H7 (cell line): ENCODE measurements around a stretch of chr2.

- RAMPAGE, long total RNA: no peak
These were observed 5.7 kb downstream of the MEIS1 start for GRCh38 chr2:66440665-66441060.

DNA sequence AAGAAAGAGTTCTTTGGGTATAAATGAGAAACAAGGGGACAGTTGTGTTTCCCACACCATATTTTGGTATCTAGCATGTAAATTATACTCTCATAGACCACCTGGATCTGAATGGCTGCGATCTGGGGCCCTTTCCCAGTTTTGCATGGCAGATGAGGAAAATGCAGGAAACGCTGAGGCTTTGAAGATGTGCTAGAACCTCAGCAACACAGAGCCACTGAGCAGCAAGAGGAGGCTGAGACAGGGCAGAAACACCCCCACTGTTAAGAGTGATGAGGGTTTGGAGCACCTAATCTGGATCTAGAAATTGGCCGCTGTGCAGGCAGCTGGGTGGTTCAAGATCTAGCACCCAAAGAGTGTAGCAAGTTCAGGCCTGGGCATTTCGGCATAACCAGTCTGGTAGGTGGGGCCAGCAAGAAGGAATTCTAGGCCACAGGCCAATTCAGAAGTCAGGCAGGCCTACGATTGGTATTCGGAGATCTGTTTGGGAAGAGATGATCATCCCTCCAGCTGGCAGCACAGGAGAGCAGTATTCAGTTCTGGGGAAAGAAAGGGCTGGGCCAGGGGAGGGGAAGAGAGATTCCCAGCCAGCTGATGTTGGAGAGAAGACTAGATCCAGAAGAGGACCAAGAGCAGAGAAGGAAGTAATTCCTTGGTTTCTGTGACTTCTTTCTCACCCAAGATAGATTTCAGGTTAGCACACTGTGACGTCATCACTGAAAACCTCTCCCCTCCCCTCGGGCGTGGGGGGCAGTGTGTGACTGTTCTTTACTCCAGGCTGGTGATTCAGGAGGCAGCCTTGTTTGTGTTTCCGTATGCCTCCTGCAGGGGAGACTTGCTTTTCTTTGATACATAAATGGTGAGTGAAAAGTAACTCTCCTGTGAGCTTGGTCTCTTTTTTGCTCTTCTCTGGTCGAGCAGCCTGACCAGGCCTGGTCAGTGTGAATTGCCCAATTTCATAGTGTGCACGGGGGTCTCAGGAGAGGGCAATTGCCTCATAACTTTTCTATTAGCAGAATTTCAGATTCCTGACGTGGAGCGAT is 60.9 kb downstream of the MEIS1 start:
- RAMPAGE, long total RNA: no peak

DNA sequence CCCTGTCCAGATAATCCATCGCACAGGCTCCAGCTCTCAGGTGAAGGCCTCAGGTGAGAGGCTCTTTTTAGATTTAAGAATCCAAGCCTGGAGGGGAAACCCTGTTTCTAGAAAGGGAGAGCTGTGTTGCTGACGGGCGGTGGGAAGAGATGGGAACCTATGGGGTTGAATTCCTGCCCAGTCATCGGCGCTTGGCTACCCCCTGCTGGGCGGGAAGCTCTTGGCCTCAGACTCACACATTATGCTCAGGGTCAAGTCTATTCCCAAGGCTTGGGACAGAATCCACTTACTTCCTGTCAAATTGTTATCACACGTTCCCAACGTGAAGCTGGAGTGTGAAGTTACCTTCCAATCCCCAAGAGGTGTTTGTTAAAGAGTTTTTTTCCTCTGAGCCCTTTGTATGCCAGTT is 181.9 kb upstream of the ETAA1 start:
- RAMPAGE, long total RNA: no peak

- RAMPAGE, long total RNA: no peak
These were observed 66.7 kb downstream of the ETAA1 start for GRCh38 chr2:67463715-67464356.

DNA sequence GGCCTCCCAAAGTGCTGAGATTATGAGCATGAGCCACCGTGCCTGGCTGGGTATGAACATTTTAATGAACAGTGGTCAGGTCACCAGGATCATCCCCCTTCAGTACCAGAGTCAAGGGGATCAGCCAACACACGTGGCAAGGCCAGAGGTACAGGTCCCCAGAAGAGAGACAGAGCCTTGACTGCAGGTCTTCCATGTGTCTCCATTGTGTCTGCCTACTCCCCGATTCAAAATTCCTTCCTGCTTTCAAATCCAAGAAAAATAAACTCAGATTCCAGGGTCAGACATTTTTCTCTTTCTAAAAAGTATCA is 269.0 kb downstream of the ETAA1 start:
- RAMPAGE, long total RNA: no peak

GRCh38 chr2:67845895-67846908 is 216.6 kb downstream of the C1D start:
- RAMPAGE, long total RNA: no peak

GRCh38 chr2:68272459-68273038 is 20.2 kb upstream of the PPP3R1 start:
- RAMPAGE, long total RNA: no peak

DNA sequence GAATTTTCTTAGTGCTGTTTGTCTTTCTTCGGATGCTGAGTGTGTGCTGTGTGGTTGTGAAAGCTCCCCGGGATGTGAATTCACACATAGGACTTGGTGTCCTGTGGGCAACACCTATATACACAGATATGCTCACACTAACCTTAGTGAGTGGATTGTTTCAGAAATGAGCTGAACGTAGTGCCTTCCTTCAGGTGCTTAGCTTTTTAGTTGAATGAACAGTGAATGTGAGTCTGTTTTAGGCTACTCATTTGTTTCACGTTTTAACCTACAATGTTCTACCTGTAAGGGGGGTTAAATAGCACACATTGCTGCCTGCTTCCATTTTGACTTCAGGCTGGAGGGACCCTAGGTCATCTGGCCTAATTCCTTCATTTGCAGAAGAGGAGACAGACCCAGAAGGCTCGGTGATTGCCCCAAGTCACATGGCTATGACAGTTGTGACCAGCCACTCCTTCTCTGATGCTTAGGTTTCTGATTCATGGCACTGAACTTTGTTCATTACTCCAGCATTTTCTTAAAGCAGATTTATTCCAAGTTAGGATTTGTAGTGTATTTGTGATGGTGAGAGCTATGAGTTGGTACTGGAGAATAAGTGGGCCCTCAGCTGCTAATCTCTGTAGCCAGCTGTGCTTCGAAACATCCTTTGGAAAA is 1.1 kb downstream of the PLEK start:
- RAMPAGE, long total RNA: no peak

- RAMPAGE, long total RNA: no peak
These were observed 44.6 kb upstream of the ARHGAP25 start for GRCh38 chr2:68689839-68690561.

- RAMPAGE, long total RNA: no peak
These were observed 6.5 kb downstream of the ARHGAP25 start for GRCh38 chr2:68741148-68741531.

GRCh38 chr2:68767081-68768045 is 32.8 kb downstream of the ARHGAP25 start:
- RAMPAGE, long total RNA: no peak

GRCh38 chr2:68802788-68803402 is 68.3 kb downstream of the ARHGAP25 start:
- RAMPAGE, long total RNA: no peak

DNA sequence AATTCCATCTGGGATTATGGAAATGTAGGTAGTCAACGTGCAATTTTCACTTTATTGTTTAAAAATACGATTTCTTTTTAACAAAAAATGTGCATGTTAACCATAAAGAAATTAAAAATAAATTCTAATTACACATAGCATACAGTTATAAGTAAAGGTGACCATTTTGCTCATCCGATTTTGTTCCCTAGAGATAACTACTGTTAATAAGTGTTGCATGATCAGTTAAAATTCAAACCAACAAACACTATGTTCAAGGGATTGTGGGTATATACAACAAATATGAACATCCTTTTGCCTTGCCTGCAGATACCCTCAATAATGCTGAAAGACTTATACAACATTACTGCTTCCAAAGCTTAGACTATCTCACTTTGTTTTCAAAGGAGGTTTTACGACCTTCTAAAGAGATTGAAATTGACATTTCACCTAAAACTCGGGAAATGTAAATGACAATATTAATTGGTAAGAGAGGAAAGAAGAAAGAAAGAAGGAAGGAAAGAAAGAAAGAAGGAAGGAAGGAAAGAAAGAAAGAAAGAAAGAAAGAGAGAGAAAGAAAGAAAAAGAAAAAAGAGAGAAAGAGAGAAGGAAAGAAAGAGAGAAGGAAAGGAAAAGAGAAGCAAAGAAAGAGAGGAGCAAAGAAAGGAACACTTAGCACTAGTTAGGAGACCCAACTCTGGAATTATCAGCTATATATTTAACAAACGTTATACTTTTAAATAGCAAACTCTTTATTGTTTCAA is 3.5 kb downstream of the GKN1 start:
- RAMPAGE, long total RNA: no peak

DNA sequence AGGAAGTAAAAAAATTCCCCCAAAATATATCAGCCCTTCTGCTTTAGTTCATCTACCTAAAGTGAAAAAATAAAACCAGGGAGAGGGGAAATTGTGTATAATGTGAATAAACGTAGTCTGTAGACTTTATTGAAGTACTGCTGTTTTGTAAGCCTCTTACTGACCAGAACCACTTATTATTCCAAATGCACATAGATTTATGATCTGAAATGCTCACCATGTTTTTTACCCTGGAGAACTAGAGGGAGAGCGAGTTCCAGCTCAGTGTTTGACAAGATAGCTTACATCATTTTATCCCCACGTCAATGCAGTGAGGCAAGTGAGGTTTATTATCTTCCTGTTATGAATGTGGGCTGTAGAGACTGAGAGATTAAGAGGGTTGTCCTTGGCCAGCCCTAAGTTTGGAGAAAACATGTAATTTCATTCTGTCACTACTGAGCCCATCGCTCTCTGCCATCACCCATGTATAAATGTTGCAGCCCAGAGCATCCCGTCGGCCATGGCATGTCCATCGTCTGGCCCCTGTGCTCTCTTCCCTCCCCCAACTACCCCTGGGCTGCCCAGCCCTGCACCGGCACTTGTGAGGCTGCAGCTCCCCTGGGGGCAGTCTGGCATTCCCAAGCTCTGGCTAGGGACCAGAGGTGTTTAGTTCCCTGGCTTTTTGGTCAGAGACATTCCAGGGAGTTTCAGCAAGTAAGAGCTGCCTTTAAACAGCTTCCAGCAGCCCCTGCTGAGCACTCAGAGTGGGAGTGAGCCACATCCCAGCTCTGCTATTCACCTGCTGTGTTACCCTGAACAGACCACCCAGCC is 136.7 kb downstream of the ANTXR1 start:
- RAMPAGE, long total RNA: no peak

DNA sequence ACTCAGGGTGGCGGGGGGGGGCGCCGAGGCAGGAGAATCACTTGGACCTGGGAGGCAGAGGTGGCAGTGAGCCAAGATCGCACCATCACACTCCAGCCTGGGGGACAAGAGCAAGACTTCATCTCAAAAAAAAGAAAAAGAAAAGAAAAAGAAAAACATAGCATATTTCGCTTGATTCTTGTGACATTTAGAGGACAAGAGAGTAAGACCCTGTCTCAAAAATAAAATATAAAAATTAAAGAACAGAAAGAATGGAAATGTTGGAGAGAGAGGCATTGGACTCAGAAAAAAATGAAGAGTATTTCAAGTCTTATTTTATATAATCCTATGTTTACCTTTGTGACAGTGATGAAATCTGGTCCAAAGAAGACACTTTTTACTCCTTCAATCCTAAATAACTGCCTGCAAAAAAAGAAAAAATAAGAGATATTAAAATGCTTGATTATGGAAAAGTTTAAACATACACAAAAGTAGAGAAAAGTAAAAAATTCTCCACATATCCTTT is 18.0 kb downstream of the NFU1 start:
- RAMPAGE, long total RNA: no peak

- RAMPAGE, long total RNA: no peak
These were observed 2.0 kb upstream of the NFU1 start for GRCh38 chr2:69439286-69439679.

DNA sequence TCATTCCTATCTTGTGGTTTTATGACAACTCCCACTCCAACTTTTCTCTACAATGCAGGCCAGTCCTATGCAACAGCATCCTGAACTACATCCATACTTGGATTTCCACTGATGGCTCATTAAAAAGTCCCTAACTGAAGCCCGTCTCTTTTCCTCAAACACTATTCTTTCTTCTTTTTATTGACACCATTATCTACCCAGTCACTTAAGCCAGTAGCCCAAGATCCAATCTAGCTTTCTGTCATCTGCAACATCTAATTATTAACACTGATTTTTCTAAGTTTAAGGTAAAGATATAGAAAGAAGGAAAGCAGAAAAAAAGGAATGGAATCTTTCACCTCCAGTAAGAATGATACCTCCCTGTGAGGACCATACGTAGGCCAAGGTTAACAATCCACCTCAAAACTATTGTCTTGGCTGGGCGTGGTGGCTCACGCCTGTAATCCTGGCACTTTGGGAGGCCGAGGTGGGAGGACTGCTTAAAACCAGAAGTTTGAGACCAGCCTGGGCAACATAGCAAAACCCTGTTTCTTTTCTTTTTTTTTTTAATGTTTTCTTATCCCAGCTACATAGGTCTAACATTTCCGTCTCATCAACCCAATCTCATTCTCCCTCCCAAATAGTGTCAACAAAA is 15.7 kb downstream of the AAK1 start:
- RAMPAGE, long total RNA: no peak

DNA sequence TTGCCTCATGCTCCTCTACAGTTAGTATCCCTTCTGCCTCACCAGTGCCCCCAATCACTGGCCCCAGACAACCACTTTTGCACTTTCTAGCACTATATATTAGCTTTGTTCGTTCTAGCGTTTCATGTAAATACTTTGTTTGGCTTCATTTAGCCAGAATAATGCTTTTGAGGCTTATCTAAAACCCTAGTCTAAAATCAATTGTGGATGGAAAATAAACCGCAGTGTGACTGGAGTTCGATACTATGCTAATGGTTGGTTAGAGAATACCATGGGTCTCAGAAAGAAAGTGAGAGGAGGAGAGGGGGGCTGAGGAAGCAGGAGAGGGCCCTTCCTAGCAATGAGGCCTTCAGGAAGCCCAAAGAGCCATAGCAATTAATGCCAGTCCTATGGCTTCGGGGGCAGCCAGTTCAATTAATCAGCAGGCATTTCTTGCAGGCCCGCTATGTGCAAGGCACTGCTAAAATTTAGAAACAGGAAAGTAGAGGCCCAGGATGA is 23.6 kb downstream of the ANXA4 start:
- RAMPAGE, long total RNA: no peak

- RAMPAGE, long total RNA: no peak
These were observed 15.8 kb upstream of the ASPRV1 start for GRCh38 chr2:69977214-69977710.

DNA sequence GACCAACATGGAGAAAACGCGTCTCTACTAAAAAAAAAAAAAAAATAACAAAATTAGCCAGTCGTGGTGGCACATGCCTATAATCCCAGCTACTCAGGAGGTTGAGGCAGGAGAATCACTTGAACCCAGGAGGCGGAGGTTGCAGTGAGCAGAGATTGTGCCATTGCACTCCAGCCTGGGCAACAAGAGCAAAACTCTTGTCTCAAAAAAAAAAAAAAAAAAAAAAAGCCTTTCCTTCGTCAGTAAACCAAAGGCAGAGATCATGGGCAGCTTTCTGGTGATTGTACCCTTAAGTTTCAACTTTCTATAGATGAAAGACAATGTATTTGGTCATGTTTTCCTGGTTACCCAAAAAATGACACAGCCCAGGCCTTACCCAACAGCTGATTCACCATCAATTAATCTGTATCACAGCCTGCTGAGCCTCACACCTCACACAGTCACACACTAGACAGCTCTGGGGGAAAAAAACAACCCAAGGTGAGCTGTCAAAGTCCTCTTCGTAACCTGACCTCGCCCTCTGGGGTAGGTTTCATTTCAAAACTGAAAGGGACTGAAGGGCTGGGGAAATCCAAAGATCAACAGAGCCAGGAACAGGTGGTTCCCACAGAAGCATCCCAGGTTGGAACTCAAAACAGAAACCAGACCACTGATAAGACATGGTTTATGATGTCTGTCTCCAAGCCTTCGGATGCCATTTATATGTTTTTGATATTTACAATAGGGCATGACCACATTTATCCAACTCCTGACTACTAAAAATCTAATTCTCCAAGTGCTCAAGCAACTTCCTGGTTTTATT is 18.3 kb upstream of the PCBP1 start:
- RAMPAGE, long total RNA: no peak